ENCODE results near the genes SEMA5A and ROPN1L.

- PRO-cap: no peak
- RAMPAGE, long total RNA, 2 experiments: no peak in any of the 2 experiments
Measured at GRCh38 chr5:5392911-5393201, 29.6 kb upstream of the ICE1 start.

DNA sequence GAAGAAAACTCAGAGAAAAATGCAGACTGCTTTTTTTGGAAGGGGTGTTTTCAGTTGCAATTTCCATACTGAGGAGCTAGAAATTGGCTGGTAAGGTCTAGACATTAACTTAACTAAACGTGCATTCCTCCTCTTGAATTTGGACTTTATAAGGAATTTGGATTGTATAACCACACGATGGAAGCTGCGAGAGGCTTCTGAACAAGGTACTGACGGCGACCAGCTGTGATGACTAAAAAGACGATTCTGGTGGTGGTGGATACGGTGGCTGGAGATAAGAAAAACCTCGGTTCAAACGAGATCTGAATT, 944 bp upstream of the ICE1 start:
- PRO-cap: no peak
- RAMPAGE, long total RNA, 2 experiments: no peak in any of the 2 experiments

GRCh38 chr5:5572279-5573289, 150.1 kb downstream of the ICE1 start:
- PRO-cap: no peak
- RAMPAGE, long total RNA, 2 experiments: no peak in any of the 2 experiments

- PRO-cap: no peak
- RAMPAGE, long total RNA, 2 experiments: no peak in any of the 2 experiments
Measured at GRCh38 chr5:5638146-5638542, 215.7 kb downstream of the ICE1 start.

DNA sequence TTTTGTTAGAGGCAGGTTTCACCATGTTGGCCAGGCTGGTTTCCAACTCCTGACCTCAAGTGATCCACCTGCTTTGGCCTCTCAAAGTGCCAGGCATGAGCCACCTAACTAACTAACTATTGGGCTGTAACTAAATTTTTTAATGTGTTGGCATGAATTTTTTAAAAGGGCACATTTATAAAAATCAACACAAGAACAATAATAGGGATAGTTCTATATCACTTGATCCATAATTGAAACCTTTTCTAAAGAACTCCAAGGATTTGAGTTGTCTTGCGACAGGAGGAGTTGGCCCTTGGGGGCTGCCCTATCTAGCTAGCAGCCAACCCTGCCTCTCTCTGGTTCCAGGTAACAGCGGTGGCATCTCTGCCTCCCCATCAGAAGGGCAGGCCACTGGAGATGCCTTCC, 393.2 kb downstream of the MED10 start:
- PRO-cap: no peak
- RAMPAGE, long total RNA, 2 experiments: no peak in any of the 2 experiments

DNA sequence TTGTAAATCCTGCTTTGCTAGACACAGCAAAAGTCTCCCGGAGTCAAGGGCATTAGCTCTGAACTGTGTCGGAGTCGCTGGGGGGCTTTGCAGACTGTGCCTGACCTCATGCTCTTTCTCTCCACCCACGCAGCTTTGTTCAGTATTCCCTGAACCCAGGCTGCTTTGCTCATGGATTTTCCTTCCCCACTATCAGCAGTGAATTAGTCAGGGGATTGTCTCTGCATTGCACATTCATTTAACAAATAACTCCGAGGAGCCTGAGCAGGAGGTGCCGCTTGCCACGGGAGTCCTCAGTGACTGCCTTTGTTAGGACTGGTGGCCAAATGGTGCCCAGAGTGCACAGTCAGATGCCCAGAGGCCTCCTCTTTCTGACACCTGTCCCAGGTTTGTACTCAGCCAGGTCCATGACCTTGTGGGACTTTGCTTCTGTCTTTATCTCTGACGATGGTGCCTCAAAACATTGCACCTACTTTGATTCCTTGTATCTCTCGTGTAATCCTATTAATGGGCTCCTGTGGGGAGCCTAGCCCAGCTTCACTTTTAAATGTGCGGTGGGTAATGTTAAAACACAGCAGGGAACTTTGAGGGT, 4.3 kb downstream of the SRD5A1 start:
- PRO-cap: no peak
- RAMPAGE, long total RNA, 2 experiments: no peak in any of the 2 experiments

DNA sequence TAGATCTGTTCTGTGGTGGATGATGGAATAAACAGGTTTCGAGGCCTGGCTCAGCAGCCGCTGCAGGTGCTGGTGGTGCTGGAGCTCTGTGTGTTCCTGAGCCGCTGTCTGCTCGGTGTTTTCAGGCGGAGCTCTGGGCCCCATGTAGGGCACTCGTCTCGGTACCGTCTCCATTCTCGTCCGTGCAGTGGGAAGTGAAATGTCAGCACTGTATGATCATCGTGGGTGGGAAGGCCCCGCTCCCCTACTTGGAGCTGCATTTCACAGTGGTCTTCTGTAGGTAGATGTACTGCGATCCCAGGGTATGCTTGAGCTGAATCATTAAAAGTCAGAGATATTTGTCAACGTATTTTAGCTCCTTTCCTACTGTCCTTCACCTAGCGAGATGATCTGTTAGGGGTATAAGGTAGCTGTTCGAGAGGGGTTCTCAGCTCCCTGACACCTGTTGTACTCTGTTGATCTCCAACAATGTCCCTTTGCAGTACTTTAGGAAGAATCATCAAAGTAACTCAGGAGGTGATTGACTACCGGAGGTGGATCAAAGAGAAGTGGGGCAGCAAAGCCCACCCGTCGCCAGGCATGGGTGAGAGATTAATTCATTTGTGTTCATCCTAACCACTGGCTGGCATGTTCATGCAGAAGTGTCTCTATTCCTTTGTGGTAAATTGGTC, 36.0 kb downstream of the TENT4A start:
- PRO-cap: no peak
- RAMPAGE, long total RNA, 2 experiments: start-site peak on the plus strand in 1 of 2 experiments, centred at position 144 of the sequence, 15 reads per replicate

DNA sequence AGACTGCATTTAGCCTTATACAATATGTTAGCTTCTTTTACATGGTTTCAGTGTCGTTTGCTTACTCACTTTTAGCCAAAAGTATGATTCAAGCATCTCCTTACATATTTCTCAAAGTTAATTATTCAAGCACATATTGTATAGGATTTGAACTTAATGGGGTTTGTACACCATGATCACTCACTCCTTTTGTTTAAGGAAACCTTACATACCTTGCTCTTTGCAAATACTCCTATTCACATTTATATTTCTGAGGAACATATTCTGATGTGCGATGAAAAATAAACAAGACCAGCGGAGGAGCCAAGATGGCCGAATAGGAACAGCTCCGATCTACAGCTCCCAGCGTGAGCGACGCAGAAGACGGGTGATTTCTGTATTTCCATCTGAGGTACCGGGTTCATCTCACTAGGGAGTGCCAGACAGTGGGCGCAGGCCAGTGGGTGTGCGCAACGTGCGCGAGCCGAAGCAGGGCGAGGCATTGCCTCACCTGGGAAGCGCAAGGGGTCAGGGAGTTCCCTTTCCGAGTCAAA, 252.8 kb downstream of the TENT4A start:
- PRO-cap: no peak
- RAMPAGE, long total RNA, 2 experiments: no peak in any of the 2 experiments

DNA sequence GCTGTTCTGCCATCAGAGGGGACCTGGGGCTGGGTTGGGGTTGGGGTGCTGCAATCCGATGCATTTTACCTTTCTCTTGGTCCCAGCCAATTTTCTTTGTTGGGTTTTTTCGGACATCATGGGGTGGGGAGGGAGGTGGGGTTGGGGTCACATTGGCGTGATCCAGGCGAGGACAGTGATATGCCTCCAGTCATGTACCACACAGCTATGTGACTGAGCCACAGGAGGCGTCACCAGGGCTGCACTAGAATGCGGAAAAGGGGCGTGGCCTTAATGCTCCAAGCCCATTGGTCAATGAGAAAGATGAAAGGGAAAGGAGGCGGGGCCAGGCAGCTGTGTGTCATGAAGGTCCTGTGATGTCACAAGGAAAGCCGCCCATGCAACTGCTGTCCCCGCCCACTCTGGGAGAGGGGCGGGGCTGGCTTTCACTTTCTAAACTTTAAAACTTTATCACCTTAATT, 89.5 kb upstream of the ADCY2 start:
- PRO-cap: no peak
- RAMPAGE, long total RNA, 2 experiments: no peak in any of the 2 experiments

DNA sequence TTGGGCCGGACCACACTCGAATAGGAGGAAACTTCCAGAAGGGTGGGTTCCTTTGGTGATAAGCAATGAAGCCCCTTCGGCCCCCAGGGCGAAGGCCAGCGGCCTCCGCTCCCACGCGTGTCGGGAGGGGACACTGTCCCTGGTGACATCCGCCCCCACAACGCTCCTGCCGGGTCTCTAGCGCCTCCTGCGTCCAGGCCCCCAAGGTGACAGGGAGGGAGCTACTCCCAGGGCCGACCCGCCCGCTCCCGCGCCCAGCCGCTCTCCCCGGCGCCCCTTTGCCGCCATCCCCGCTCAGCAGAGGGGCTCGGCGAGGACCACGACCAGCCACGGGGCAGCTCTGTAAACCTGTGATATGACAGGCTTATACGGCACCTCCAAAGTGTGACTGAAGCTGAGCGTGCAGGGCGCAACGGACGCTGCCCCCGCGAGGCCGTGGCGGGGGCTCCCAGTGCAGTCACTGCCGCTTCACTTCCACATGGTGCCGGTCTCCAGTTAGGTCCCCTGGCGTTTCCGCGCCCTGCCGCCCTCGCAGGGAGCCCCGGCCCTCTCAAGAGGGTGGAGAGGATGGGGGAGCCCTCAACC, 1.0 kb upstream of the ADCY2 start:
- PRO-cap: no peak
- RAMPAGE, long total RNA, 2 experiments: no peak in any of the 2 experiments

- PRO-cap: no peak
- RAMPAGE, long total RNA, 2 experiments: no peak in any of the 2 experiments
Measured at GRCh38 chr5:9456391-9456911, 89.4 kb downstream of the SEMA5A start.

GRCh38 chr5:9545923-9547058, at the start of gene SEMA5A:
Gene SEMA5A, minus strand, starts transcription at chr5:9546075.
- PRO-cap: bidirectional peak, plus-strand start at chr5:9546215, minus-strand start at chr5:9546075; unidirectional peak, plus-strand start at chr5:9546456
- RAMPAGE, long total RNA, 2 experiments: start-site peak on the plus strand in 2 of 2 experiments, at chr5:9546270-9546307 at its widest, 30 to 43 reads per replicate

DNA sequence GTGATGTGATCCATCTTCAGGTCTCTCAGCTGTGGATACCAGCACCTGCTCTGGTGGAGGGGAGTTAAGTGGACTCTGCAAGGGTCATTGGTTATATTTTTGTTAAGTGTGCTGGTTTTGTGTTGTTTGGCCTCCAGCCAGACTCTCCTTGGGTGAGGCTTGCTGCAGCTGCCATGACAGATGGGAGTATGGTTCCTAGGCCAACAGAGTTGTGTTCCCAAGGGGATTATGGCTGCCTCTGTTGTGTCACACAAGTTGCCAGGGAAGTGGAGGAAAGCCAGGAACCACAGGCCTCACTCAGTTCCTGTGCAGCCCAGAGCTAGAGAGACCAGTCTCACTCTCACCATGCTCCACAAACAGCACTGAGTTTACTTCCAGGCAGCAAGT, 273.5 kb upstream of the TAS2R1 start:
- PRO-cap: no peak
- RAMPAGE, long total RNA, 2 experiments: no peak in any of the 2 experiments

GRCh38 chr5:10266102-10266749, 16.1 kb downstream of the CCT5 start:
- PRO-cap: no peak
- RAMPAGE, long total RNA, 2 experiments: no peak in any of the 2 experiments

- PRO-cap: no peak
- RAMPAGE, long total RNA, 2 experiments: no peak in any of the 2 experiments
Measured at GRCh38 chr5:10319195-10319746, 11.6 kb upstream of the CMBL start.

DNA sequence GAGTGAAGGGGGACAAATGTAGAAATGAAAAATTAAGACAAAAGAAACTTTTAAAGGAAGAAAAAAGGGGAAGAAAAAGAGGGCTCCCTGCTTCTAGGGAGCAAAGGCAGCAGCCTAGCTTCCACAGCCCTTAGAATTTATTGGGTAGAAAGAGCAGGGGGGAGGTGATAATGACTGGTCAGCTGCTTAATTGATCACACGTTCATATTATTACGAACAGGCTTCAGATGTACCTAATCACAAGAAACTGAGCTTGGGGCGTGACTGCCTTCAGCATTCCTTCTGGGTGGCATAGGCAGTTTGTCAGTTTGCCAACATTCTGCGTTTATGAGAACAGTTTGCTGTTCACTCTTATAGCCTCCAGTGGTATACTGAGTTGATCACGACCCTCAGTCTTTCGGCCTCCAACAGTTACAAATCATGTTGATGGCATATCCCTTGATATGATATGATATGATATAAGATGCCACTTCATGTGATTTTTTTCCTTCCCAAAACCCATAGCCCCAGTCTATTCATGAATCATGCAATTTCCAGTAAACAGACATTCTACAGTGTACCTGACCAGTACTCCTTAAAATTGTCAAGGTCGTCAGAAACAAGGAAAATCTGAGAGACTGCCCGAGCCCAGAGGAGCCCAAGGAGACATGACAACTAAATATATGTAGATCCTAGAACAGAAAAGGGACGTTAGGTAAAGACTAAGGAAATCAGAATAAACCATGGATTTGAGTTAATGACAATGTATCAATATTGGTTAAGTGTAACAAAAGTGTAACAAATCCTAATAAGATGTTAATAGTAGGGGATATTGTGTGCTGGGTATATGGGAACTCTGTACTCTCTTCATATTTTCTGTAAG, 13.3 kb downstream of the MARCHF6 start:
- PRO-cap: no peak
- RAMPAGE, long total RNA, 2 experiments: no peak in any of the 2 experiments

DNA sequence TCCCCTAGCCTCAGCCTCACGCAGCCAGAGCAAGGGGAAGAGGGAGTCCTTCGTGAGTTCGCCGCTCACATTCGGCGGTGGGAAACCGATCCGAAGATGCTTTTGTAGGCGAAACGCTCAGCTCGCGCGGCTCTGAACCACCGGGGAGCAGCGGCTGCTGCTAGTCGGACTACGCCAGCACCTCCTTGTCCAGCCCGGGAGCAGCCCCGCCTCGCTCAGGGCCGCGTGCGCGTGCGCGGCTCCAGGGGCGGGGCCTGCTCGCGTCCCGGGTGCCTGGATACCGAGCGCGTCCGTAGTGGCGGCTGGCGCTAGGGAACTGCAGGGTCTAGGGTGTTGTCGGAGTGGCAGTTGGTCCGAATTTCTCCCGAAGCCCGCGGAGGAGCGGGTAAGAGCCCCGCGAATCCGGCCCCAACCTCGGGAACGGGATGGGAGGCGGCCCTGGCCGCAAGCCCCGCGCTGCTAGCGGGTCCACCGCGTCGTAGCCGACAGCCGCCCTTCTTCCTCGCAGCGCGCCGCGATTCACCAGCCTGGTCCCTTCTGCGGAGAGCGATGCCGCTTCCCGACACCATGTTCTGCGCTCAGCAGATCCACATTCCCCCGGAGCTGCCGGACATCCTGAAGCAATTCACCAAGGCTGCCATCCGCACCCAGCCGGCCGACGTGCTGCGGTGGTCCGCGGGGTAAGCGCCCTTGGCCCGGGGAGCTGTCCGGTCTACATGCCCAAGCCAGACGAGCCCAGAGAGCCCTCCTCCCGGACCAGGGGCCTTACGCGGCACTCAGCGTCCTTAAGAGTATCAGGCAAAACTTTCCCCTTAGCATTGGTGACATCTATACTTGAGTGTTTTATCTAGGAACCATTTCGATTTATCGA, at the start of gene ROPN1L:
Gene ROPN1L (plus strand): TSS at position 261 of the 871 bp plus-strand sequence.
- PRO-cap: bidirectional peak, plus-strand start at position 301 of the sequence, minus-strand start at position 162 of the sequence
- RAMPAGE, long total RNA, 2 experiments: no peak in any of the 2 experiments

- PRO-cap: no peak
- RAMPAGE, long total RNA, 2 experiments: no peak in any of the 2 experiments
Measured at GRCh38 chr5:10607748-10608330, 44.0 kb downstream of the ANKRD33B start.

DNA sequence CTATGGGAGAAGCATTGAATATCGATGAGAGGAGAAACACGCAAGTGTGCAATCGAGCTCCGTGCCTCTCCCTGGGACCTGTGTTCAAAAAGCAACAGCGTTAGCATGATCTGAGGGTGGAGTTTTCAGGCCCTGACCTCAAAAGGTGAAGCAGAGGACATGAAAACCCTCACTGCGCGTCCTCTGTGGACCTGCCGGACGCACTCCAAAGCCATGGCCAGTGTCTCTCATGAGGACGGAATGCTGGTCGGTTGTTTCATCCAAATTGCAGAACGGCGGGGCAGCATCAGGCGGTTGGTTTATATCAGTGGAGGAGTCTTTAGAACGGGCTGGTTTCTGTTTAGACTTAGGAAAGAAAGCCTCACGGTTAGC, 67.8 kb downstream of the ANKRD33B start:
- PRO-cap: no peak
- RAMPAGE, long total RNA, 2 experiments: no peak in any of the 2 experiments

DNA sequence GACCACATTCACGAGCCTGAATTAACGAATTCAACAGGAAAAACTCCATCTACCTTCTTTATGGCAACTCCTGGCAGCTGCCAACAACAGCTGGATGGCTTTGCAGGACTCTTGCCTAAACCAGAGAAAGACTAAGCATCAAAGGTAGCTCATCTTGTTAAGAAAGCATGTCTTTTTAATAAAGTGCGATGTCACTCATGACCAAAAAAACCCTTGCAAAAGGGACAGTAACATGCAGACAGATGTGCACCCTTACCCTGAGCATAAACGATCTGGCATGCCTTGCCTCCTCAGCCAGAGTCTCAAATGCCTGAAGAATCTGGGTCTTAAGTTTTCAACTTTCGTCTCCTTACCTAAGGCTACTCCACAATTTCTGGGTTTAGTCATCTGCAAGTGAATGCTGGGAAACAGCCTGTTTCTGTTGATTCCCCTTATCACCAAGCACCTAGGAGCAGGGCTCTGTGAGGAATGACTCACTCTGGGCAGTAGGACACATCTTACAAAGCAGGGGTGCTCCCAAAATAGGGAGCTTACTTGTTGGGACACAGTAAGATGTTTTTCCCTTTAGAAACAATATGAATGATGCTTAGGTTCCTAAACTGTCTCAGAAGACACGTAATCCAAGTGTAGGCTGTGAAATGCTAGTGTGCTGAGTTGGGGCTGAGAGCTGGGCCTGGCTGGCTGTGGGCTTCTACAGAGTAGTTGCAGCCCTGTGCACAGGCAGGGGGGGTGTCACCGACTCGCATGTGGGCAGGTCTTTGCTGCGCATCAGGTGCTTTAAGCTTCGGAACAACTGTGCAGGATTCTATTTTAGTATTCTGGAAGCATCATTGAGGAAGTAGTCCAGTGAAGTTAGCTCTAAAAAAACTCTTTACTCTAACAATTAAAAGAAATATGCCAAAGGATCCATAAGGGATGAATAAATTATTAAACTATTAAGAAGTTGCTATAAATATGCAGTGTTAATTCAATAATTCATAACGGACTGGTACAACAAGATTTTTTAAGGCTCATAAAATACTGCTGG, 58.0 kb downstream of the DAP start:
- PRO-cap: no peak
- RAMPAGE, long total RNA, 2 experiments: no peak in any of the 2 experiments